Daoy (cell line): ENCODE measurements around a stretch of chr9.

DNA sequence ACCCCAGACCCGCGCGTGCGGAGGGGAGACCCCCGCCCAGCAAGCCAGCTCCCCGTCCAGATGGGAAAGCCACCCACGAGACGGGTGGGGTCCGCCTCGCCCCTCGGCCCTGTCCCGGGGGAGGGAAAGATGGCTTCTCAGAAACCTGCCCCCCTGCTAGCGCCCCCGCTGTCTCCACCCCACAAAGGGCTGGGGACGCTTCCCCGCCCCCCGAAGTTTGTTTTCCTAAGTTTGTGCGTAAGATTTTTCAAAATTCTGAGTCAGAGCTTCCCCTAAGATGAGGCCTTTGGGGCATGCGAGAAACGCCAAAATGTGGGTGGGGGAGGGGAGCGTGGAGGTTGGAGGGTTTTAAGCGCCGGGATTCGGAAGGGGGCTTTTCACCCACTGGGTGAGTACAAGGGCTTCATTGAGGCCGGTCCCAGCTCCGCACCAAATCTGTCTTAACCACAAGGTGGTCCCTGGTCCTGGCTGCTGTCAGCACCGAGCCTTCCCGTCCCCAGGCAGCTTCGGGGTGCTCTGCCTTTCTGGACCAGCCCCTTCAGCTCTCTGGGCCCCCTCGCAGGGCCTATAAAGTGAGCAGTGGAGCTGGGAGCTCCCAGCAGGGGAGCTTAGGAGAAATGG lies 32.3 kb downstream of the PRRX2 start:
- RAMPAGE, long total RNA = no peak

DNA sequence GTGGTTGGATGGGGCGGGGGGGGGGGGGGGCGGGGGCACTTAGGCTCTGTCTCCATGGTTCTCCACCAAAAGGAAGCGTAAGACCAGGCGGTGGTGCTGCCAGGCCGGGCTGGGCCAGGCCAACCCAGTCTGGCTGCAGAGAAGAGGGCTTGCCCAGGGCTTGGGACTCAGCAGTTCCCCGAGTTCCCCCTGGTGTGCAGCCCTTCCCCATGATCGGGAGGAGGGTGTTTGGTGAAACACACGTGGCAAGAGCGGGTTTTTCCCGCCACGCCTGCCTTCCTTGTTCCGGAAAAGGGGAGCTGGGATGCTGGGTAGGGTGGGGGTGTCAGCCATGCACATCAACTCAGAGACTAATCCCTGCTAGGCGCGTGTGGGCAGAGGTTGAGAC lies 32.8 kb downstream of the PRRX2 start:
- RAMPAGE, long total RNA = no peak

DNA sequence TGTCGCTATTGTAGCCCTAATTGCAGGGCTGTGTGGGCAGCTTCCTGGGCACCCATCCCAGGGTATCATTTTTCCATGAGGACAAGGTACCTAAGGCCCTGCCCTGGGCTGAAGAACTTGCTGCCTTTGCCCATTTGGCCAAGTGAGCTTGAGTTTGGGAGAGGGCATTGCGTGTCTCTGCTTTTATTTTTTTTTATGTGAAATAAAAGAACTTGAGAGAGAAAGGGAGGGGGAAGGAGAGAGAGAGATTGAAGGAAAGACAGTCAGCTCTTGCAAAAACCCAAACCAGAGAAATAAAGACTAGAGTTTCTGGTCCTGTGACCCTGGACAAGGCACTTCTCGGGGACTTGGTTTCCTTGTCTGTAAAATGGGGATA lies 26.7 kb downstream of the PTGES start:
- RAMPAGE, long total RNA = no peak

- RAMPAGE, long total RNA = no peak
Observed at GRCh38 chr9:129763150-129763558, 10.3 kb upstream of the PTGES start.

DNA sequence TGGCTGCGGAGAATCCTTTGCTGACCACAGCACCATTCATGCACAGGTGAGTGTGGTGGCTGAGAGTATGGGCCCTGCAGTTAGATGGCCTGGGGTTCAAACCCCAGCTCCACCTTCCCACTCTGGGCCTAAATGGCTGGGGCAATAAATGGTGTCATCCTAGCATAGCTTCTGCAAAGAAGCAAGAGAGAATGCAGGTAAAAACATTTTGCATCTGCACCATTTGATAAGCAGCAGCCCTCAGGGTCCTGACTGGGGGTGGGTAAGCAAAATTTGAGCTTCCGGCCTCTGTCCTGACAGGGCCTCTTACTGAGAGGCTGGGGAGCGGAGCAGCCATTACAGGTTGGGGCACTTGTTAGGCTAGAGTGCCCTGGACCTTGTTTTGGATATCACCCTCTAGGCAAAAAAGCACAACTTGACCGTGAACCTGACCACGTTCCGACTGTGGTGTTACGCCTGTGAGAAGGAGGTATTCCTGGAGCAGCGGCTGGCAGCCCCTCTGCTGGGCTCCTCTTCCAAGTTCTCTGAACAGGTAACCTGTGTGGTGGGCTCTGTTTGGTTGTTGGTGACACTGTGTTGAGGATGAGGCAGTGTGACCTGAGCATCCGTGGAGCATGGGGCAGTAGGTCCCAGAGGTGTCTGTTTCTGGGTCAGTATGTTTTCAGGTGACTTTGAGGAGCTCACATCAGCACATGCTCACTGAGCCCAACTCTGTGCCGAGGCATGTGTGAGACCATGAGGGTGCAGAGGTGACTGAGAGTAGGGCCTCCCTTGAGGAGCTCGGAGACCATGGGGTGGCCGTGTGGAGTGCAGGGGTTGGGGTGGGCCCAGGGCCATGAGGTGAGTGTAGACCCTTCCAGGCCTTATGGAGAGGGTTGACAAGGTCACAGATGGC lies 23.1 kb downstream of the USP20 start:
- RAMPAGE, long total RNA = no peak

- RAMPAGE, long total RNA = no peak
Observed at GRCh38 chr9:129879070-129879608, 43.9 kb downstream of the USP20 start.

DNA sequence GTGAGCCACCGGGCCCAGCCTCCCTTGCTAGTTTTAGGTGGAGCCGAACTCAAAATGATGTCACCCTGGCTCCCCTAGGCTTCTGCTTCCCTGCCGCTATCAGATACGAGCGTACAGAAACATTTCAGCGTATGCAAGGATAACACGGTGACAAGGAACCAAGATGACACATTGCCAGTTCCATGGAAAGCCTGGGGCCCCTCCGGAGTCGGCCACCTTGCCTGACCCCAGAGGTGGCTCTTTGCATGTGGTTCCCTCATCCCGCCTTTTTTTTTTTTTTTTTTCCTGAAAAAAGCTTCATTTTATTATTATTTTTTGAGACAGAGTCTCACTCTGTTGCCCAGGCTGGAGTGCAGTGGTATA lies 47.8 kb downstream of the USP20 start:
- RAMPAGE, long total RNA = no peak

GRCh38 chr9:129988852-129989489 lies 54.0 kb downstream of the FNBP1 start:
- RAMPAGE, long total RNA = no peak

GRCh38 chr9:130024449-130024975 lies 18.5 kb downstream of the FNBP1 start:
- RAMPAGE, long total RNA = no peak

DNA sequence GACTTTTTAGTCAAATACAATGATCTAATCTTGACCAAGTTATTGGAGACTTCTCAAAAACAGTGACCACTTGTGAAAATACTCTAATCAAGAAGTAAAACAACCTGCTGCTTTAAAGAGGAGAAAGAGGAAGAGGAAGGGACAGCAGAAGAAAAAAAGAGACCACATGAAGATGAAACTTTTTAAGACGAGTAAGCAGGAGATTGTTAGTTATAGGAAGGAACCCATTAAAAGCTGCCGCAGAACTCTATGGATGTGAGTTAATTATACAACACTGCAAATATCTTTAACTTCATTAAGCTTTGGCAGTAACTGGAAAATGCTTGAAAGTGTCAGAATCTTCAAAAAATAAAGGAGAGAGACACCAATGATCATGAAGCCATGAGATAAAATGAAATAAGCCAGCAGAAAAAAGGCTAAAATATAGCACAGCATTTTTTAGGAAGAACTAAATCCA lies 2.4 kb upstream of the FNBP1 start:
- RAMPAGE, long total RNA = no peak

DNA sequence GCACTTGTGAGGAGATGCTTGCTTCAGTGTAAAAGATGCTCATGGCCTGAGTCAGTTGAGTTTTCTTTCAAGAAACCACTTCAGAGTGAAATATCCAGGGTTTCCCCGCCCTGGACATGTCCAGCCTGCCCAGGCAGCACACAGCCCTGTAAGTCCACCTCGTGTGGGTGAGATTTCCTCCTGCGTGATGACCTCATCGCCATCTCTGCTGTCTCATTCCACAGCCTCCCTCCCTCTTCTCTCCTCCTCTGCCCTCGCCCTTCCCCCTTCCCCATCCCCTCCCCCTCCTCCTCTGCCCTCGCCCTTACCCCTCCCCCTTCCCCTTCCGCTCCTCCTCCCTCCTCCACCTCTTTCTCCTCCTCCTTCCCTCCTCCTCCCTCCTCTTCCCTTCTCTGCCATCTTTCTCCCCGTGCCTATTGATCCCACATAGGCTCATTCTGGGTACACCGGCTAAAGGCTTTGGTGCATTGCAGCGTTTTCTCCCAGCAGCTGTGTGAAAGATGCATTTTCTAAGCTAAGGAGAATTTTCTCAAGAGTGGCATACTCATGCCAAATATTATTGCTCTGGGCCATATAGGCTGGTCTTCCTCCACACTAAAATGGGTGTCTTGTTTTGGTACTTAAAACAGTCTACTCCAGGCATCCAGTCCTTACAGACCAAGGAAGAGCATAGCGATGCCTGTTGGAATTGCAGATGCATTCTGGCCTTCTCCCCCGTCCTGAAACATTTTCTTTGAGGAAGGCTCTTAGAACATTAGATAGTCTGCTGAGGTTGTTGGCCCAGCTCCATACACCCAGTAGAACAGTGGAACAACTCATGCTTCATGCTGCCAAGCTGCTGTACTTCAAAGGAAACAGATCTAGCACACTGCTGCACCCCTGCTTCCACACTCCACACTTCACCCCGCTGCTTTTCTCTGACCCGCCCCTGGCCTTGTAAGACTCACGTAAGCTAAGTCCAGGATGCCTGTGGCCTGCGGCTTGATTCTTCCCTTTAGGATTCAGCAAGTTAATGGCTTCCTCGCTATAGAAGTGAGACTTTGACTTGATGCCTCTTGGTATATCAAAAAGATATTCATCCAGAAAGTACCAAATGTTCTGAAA lies 33.7 kb upstream of the NCS1 start:
- RAMPAGE, long total RNA = no peak

- RAMPAGE, long total RNA = no peak
Observed at GRCh38 chr9:130173034-130174112, 1.2 kb downstream of the NCS1 start.

GRCh38 chr9:130235613-130236340 lies 29.8 kb upstream of the HMCN2 start:
- RAMPAGE, long total RNA = no peak

DNA sequence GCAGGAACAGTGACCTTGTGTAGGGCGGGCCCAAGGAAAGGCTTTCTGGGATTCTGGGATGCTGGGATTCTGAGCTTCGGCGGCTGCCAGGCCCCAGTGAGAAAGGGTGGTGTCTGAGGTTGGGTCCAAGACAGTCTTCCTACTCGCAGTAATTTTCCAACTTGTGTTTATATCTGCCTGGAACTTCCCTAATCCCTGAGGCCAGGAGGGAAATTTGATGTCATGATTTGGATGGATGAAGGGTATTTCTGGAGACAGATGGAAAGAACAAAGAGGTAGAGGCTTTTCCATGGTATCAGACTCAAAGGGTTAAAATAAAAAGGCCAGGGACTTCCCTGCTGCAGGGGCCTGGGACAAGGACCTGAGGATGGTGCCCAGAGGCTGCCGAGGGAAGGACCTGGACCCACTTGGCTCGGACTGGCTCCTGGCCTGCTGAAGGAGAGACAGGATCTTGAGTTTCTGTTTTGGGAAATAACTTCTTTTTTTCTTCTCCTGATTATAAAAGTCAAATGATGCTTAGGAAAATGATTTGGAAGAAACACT lies 52.5 kb downstream of the HMCN2 start:
- RAMPAGE, long total RNA = no peak

DNA sequence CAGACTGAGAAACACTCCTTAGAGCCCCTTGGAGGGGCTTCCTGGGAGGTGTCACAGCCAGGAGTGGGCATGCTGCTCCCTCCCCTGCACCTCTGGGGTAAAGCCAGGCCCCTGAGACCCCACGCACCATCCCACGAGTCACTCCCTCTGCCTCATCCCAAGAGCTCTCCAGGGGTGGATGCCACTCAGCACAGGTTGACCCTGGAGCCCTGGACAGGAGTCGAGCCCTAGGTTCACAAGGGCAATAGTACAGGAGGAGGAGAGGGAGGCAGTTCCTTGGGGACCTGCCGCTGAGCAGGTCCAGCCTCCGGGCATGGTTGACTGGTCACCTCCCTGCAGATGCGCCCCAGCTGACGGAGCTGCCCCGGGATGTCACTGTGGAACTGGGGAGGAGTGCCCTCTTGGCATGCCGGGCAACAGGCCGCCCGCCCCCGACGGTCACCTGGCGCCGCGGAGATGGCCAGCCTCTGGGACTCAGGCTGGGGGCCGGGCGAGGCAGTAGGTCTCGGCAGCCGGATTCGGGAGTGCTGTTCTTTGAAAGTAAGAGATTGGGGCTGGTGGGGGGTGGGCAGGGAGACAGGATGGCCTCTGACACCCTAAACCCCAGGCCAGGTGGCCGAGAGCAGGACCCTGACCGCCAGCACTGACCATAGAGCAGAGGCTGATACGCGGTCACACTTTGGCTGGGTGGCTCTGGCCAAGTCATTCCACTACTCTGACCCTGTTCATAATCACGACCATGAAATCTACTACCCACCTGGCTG lies 53.8 kb downstream of the HMCN2 start:
- RAMPAGE, long total RNA = no peak

- RAMPAGE, long total RNA = no peak
Observed at GRCh38 chr9:130351862-130352460, 86.4 kb downstream of the HMCN2 start.

DNA sequence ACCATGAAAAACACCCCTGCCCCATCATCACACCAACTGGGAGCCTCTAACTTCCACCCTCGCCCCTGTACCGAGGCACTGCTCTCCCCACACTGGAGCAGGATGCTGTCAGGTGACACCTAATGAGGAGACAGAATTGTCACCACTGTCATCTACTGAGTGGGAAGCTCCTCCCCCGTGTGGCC lies 30.8 kb upstream of the ASS1 start:
- RAMPAGE, long total RNA = no peak

- RAMPAGE, long total RNA = no peak
Observed at GRCh38 chr9:130438322-130438617, 6.5 kb upstream of the ASS1 start.

GRCh38 chr9:130447883-130448576 lies 3.3 kb downstream of the ASS1 start:
- RAMPAGE, long total RNA = no peak

DNA sequence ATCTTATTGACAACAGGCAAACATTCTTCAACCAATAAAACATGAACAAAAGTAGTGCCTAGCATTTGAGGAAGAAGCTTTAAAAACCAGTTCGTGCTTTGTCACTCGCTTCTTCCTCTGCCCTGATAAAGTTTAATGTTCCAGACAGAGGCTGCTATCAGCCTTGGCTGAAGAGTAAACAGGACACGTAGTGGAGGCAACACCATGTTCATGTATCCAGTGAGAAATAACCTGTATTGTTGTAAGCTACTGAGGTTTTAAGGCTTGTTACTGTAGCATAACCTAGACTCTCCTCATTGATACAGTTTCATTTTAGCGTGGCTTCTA lies 3.2 kb upstream of the FUBP3 start:
- RAMPAGE, long total RNA = no peak